Metastatic Lung Carcinoma in the Adrenal Gland (tissue), 1 donor: ENCODE measurements around a stretch of chr11.

DNA sequence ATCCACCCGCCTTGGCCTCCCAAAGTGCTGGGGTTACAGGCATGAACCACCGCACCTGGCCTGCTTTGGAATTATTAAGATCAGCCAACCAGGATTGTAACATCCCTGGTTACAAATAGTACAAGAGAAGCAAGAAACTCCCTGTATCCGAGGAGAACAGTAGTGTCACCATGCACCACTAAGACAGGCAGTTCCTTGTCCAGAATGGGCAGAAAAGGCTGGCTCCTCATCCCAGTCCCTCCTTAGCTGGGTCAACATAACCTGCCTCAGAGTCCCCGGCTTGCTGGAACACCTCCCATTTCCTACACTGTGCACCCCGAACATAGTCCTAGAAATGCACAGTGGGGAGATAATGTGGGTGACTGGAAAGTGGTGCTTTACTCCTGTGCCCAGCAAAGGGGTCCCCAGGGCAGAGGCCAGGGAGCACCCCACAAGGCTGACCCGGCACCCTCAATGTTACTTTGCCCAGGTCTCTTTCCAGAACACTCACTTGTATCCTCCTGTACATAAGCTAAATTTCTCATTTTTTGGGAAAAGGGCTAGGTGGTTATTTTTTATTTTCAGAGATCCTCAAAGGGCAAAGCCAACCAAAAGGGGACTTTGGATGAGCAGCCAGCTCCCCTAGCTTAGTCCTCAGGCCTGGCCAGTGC is 77.0 kb upstream of the INCENP start:
- PRO-cap = no peak

DNA sequence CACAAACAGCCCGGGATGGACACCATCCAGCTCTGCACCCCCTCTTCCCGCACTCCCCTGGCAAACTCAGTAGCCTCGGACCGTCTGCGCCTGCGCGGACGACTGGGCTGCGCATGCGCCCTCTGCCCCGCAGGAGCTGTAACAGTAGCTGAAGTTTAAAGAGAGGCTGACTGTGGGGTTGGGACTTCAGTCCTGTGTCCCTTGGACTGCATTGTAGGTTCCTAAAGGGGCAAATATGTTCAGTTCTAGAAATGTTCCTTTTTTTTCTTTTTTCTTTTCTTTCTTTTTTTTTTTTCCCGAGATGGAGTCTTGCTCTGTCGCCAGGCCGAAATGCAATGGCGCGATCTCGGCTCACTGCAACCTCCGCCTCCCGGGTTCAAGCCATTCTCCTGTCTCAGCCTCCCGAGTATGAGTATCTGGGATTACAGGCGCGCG is 11.3 kb upstream of the INCENP start:
- PRO-cap = no peak

- PRO-cap = no peak
Observed at GRCh38 chr11:62146450-62146951, 22.7 kb downstream of the INCENP start.

GRCh38 chr11:62516754-62517502 is 29.7 kb downstream of the AHNAK start:
- PRO-cap = no peak

- PRO-cap = no peak
Observed at GRCh38 chr11:62552312-62552802, 5.8 kb upstream of the AHNAK start.

DNA sequence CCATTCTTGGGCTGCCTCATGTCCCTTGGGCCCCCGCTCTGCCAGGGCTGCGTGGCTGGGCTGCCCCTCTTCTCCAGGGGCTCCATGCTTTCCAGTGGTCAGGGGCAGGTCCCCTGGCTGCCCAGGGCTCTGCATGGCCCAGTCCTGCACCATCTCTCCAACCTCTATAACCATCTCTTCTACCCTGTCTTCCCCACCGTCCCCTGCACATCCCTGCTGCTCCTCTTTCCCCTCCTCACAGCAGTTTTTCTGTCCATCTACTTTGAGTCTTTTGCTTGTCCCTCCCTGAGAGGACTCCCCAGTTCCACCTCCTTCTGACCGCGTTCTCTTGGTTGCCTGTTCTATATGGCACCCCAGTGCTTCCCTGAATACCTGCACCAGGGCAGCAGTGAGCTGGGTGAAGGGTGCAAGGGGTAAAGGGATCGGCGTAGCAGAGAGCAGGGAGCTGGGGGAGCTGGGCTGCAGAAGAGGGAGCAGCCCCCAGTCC is 1.8 kb upstream of the EEF1G start:
- PRO-cap = no peak

- PRO-cap = no peak
Observed at GRCh38 chr11:62594889-62595430, 3.6 kb upstream of the TUT1 start.

DNA sequence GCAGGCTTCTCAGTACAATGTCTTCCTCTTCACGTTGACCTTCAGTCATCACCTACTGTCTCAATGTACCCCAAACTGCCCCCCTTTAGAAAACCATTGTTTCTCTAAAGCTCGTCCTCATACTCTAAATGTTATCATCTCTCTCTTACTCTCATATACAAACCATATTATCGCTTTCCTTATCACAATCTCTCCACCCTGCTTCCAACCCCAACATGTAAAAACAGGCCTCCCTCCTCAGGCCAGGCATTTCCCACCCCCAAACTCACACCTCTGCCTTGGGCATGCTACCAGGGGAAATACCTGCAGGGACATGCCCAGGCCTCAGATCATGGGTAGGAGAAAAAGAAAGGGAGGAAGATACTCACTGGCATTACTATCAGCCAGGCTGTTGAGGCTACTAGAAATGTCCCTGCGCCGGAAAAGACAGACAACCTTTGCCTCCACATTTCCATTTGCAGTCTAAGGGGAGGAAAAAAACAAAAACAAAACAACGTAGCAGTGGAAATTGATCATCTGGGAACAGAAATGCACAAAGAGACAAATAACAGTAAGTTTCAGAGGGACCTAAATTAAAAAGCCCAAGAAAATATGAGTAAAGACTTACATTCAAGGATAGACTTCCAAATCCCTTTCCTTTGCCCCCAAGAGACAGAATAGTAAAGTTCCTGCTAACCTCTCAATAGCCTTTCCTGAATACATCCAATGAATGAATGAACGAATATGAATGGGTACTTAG is 1.7 kb downstream of the MTA2 start:
- PRO-cap = no peak

GRCh38 chr11:62690406-62690982 is 1.2 kb upstream of the LRRN4CL start:
- PRO-cap = no peak

DNA sequence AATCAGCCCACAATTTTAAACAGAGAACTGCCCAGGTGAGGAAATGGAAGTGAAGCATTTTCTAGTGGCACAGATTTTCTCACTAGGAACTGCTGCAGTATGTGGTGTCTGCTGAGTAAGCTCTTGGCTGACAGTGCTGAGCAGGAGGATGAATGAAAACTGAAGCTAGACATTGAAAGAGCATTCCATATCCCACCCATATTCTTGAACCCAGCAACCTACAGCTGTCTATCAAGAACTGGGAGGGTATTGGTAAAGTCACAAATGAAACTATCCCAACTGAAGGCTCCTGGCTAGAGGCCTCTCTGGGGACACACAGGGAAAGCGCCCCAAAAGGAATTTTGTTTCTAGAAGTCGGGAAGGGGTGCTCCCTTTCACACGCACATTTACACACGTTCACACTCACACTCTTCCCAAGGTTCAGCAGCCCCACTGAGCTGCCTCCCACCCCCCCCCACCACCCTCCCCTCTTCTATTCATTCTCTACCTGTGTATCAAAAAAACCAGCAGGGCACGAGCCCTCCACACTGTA is 6.3 kb downstream of the GNG3 start:
- PRO-cap = no peak

- PRO-cap = no peak
Observed at GRCh38 chr11:62714223-62715391, 7.1 kb downstream of the GNG3 start.

DNA sequence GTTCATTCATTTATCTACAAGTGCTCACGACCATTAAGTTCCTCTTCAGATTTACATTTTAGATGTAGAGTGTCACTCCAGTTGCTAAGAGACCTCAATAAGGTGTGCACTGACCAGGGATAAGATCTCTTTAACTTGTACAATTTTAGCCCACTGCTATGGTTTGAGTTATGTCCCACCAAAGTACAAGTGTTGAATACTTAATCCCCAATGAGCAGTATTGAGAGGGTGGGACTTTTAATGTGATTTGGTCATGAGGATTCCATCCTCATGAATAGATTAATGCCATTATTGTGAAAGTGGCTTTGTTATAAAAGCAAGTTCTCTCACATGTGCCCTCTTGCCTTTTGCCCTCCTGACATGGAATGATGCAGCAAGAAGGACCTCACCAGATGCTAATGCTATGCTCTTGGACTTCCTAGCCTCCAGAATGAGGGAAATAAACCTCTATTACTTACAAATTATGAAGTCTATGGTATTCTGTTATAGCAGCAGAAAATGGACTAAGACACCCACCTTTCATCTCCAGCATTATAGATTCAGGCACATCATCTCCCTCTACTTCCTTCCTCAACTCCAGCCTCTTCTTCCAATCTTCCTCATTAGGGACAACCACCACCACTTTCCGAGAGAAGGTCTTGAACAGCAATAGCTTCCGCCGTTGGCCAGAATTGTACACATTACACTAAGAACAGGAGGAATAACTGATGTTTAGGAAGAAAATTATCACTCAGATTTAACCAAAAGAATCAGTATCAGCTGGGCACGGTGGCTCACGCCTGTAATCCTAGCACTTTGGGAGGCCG is 7.5 kb downstream of the HNRNPUL2 start:
- PRO-cap = no peak

DNA sequence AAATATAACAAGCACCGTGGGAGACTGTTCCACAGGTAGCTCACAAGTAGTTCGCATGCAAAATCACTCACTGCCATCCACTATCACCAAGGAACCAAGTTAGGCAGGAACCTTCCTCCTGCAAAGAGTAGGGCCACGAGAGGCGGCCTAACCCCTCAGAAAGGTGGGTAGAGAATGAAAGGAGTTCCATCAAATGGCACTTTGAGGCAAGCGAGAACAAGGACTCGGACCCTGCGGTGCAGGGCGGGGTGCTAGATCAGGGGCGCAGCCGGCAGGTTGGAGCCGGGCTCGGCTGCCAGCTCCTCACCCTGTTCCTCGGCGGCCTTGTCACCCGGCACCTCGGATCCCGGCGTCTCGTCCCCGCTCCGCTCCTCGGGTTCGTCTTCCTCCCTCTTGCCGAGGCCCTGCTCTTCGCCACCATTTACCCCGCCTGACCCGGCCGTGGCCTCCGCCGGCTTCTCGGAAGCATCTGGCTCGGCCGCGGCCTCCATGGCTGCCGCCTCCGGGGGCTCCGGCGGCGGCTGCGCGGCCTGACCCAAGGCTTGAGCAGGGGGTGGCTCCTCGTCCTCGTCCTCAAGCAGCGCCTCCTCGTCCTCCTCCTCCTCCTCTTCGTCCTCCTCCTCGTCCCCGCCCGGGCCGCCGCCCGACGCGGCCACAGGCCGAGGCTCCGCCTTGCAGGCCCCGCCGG is 801 bp downstream of the HNRNPUL2 start:
- PRO-cap = no peak

- PRO-cap = bidirectional peak, plus-strand start at chr11:62786696, minus-strand start at chr11:62786634
Observed at GRCh38 chr11:62786288-62787082, 717 bp upstream of the TMEM179B start.

DNA sequence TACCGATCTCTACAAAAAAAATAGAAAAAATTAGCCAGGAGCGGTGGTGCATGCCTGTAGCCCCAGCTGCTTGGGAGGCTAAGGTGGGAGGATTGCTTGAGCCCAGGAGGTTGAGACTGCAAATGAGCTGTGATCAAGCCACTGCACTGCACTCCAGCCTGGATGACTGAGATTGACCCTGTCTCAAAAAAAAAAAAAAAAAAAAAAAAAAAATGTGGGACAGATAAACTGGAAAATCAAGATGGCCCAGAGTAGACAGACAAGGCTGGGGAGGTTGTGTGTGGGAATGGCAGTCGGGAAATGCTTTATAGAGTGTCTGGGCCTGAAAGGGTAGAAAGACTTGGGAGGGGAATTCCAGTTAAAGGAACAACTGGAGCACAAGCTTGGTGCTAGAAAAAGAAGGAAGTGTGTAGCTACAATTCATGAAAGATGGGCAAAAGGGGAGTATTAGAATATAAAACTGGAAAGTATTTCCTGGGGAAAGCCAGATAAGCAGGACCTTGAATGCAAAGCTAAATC is 18.2 kb upstream of the WDR74 start:
- PRO-cap = bidirectional peak, plus-strand start at position 333 of the sequence, minus-strand start at position 301 of the sequence

- PRO-cap = no peak
Observed at GRCh38 chr11:63242266-63243073, 929 bp downstream of the SLC22A25 start.

DNA sequence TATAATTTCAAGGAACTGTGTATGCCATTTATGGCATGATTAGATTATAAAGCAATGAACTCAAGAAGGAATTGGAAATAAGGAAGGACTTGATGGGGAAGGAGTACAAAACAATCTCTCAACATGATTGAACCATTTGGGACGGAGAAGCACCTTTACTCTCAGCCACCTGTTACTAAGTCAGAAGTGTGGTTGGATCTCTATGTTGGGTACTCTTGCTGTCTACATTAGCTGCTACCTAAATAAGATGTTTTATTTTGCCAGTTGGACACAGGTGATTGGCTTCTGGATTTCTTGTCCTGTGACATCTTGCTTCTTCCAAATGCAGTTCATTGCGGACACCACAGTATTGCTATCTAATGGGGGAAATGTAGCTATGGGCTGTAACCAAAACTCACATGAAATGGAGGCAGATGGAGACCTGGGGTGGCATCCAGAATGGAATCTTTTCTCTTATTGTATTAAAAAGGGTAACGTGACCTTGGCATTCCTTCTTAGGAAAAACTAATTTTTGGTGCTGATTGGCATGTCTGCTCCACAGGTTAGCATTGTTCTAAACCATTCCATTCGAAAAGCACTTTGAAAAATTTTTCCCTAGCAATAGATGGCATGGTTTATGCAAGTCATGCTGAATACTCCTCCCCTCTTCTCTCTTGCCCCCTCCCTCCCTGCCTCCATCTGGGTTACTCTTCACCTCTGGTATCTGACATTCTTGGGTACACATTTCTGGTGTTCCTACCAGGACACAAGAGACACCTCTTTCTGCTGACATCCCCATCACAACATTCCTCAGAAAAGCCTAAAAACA is 1.2 kb upstream of the SLC22A25 start:
- PRO-cap = no peak

DNA sequence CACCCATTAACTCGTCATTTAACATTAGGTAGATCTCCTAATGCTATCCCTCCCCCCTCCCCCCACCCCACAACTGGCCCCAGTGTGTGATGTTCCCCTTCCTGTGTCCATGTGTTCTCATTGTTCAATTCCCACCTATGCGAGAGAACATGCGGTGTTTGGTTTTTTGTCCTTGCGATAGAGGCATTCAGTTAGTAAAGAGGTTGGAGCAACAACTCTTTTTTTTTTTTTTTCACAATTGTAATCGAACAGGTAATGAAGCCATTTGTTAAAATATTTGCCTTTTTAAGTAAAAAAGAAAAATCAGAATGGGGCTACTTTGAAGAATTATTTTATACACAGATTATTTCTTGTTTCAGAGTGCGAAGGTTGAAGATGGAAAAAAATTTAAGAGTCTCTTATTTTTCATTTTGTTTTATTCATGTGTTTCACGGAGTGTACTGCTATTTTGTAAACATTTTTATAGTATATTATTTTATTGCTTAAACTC is 2.2 kb upstream of the SLC22A25 start:
- PRO-cap = no peak

GRCh38 chr11:63246098-63246578 is 2.7 kb upstream of the SLC22A25 start:
- PRO-cap = no peak

DNA sequence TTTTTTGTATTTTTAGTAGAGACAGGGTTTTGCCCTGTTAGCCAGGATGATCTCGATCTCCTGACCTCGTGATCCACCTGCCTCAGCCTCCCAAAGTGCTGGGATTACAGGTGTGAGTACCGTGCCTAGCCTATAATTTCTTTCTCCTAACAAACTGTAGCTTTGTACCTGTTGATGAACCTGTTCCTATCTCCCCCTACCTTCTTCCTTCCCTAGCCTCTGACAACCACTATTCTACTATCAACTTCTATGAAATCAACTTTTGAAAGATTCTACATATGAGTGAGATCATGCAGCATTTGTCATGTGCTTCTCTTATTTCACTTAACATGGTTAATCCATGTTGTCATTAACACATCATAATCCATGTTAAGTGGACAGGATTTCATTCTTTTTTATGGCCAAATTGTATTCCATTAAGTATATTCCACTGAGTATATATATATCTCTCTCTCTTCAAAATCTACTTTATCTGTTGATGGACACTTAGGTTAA is 16.4 kb downstream of the SLC22A10 start:
- PRO-cap = no peak